Myometrial cell (primary cell): Measurements from ENCODE around the genes SLITRK3 and ZBBX.

GRCh38 chr3:160507739-160508415 is 57.5 kb downstream of the KPNA4 start:
- RAMPAGE, long total RNA = no peak

GRCh38 chr3:160509400-160510232 is 55.8 kb downstream of the KPNA4 start:
- RAMPAGE, long total RNA = no peak

GRCh38 chr3:160514837-160515814 is 50.2 kb downstream of the KPNA4 start:
- RAMPAGE, long total RNA = no peak

DNA sequence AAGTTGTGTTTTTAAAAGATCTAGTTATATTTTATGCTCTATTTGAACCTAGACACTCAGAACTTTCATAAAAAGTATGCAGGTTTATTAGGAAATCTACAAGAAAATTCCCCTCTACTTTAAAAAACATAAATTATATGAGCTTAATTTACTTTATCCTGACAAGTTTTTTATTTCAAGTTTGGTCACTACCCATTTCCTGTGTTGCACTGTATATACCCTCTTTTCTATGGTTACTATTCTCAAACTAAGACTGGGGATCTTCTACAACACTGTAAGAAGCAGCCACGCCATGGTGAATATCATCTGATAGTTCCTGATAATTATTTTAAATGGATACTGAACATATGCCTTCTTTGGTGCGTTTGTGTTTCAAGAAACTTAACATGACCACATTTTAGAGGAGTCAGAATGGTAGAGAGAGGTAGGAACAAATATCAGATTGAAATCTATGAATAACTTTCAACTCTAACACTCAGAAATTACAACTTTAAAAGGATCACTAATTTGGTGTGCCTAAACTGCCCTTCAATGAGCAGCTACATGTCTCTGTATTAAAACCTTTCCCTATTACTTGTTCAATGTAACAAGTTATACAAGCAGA is 4.1 kb downstream of the KPNA4 start:
- RAMPAGE, long total RNA = no peak

GRCh38 chr3:160677410-160678202 is 646 bp downstream of the ARL14 start:
- RAMPAGE, long total RNA = no peak

- RAMPAGE, long total RNA = no peak
Measured at GRCh38 chr3:160738898-160739534, 17.0 kb upstream of the PPM1L start.

DNA sequence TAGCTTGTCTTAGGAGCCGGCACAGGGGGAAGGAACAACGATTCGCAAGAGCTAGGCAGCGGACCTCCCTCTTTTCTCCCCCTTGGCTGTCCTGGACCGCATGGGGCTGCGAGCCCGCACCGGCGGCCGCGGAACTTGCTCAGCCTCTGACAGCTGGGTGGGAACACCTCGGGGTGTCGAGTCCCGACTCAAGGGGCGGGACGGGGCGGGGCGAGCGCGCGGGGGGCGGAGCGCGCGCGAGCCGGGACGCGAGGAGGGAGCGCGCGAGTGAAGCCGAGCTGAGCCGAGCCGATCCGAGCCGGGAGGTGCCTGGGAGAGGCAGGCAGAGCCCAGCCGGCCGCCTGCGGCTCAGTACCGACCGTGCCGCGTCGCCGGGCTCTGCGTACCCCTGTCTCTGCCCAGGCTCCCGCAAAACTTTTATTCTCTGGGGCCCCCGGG is 708 bp upstream of the PPM1L start:
- RAMPAGE, long total RNA = no peak

DNA sequence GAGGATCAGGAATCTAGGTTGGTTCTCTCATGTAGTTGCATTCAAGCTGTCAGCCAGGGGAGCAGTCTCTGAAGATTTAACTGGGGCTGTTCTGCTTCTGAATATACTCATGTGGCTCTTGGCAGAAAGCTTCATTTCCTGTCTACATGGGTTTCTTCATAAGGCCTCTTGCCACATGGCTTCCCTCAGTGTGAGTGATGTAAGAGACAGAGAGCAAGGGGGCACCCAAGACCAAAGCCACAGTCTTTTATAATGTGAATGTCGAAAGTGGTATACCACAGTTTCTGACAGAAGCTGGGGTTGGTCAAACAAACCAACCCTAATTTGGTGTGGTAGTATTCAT is 123.9 kb downstream of the B3GALNT1 start:
- RAMPAGE, long total RNA = no peak

DNA sequence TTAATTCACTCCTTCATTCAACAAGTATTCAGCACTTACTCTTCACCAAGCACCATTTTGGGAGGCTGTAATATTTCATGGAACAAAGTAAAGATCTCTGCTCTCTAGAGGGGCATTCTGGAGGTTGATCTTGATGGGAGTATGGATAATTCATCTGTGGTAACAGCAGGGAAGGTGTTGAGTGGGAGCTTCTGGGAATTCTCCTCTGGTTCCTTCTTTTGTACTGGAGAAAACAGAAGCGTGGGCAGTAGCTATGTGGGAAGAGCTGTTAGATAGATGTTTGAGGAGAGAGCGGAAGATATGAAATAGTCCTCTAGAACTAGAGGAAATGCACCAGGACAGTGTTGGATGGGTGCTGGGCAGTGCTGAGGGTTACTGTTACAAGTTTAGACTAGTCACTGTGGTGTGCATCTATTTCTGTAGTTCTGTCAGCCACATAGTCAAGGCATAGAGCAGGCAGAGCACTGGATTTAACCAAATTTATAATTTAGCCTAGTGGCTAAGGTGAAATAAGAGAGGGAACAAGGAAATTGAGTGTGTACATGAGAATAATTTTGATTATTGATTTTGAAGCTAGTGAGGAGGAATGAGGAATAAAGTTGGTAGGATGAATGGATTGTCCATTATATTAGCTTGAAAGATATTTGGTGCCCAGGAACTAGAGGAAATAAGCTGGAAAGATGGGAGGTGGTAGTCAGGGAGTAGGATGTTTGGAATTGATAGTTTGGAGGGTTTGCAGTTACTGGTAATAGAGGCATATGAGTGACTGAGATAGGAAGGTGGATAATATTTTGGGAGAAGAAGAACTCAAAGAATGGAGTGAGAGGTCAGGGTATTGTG is 9.7 kb downstream of the NMD3 start:
- RAMPAGE, long total RNA = no peak

DNA sequence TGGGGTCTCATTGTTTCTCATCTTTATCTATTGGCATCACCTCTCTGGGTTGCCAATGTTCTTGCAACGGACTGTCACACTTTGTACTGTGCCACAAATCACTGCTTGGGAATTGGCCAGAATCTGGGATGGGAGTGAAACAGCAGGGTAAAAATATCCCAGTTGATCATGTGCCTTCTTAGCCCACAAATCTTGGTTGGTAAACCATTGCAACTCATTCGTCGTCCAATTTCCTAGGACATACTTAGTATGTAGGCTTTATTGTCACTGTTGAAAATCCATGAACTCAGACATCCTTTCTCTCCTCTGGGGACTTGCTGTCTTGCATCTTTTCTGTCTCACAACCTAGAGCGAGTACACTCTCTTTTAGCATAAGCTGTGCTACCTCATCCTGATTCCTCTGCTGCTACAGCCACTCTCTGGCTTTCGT is 698.6 kb downstream of the OTOL1 start:
- RAMPAGE, long total RNA = no peak

DNA sequence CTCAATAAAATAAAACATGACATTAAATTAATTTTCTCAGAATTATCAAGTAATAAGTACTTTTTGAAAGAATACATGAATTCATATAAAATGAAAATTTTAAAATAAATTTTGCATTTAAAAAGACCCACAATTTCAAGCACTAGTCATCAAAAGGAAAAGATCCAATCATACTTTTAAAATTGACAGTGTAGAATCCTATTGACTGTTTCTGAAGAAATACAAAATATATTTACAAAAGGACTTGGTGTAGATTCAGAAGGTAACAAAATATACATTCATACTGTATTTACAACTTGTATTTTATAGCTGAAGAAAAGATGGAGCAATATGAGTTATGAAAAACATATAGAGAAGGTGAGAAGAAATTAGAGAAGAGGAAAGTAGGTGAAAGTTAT is 3.6 kb downstream of the SI start:
- RAMPAGE, long total RNA = no peak

GRCh38 chr3:165148687-165149004 is 47.5 kb downstream of the SLITRK3 start:
- RAMPAGE, long total RNA = no peak

DNA sequence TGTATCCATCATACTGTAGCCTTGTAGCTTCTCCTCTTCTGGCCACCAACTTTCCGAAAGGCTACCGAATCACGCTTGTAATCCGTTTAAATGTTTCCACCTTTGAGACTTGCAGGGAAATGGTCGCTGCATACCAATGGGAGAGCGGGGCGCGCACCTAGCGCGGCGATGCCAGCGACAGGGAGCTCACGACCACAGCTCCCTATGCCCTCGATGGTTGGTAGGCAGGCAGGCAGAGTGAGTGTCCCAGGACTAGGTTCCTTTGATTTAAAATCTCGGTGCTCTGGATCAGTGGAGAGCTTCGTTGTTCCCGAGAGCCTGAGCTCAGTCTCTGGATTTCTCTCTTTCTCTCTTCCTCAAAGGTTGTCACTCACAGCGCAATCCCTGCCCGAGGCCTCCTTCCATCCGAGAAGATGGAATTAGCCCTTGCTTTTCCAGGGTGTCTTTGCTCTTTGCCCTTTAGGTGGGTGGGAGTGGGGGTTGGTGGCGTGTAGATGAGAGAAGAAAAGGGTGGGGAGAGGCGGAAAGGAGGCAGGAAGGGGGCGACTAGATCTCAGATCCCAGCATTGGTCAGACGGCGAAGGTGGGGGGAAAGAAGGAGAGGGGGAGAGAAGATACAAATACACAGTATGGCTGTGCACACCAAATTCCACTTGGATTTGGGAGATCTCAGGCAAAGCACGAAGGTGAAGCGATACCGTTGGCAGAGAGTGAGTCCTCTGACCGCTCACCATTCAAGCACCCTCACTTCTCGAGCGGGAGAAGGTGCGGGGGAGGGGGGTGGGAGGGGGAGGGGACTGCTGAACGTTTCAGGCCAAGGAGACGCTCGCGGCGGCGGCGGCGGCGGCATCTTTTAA is at the start of gene SLITRK3:
Gene SLITRK3, minus strand, starts transcription at position 721 of the 857 bp plus-strand sequence.
- RAMPAGE, long total RNA = no peak

DNA sequence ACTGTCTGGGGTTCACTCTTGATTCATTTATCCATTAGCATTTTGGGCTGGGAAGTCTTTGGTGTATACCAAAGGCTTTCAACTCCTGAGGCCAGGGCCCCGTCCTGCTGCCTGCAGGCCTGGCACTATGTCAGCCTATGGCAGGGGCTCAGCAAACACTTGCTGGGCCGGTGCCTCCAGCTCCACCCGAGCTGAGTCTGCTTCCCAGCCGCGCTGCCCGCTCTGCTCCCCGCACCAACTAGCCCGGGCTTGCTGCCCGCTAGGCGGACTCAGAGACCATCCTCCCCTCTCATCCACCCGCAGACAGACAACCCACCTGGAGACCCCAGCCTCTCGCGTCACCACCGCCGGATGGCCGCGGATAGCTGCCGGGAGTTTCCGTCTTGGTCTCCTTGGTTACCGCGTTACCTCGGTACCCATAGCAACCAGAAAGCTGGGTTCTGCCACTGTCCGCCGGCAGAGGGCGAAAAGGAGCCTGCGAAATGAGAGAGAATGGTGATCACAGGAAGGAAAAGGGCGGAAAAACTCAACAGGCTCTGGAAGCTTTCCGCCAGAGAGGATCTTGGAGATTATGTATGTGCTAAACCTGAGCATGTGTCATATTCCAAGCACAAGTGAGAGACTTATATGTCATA is at the start of gene ZBBX:
Gene ZBBX, minus strand, starts transcription at position 367 of the 635 bp plus-strand sequence.
- RAMPAGE, long total RNA = no peak

GRCh38 chr3:167473502-167473857 is 362 bp downstream of the SERPINI2 start:
- RAMPAGE, long total RNA = no peak

DNA sequence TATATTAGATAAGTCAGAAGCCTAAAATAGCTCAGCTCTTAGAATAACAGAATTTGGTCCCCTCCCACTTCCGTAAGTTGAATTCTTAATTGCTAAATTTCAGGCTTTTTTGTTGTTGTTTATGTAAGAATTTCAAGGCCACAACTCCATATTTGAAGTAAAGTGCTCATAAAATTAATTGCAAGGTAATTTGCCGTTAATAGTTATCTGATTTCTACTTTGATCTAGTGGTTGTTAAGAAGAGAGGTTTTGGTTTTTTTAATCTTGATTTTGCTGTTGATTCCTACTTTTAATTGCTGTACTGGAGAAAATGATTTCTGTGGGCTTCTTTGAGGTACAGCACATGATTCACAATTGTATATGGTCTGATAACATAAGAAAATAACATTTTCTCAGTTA is 129.2 kb downstream of the SERPINI1 start:
- RAMPAGE, long total RNA = no peak

- RAMPAGE, long total RNA = no peak
Measured at GRCh38 chr3:168026770-168027326, 68.9 kb downstream of the GOLIM4 start.

GRCh38 chr3:168870750-168871429 is 775.2 kb upstream of the GOLIM4 start:
- RAMPAGE, long total RNA = no peak

- RAMPAGE, long total RNA = no peak
Measured at GRCh38 chr3:169232810-169233353, 430.6 kb downstream of the MECOM start.

GRCh38 chr3:169241552-169241961 is 422.0 kb downstream of the MECOM start:
- RAMPAGE, long total RNA = no peak